H4 (cell line): ENCODE measurements around the genes PNMA8C, FKRP and BBC3.

- RAMPAGE, long total RNA = no peak
Measured at GRCh38 chr19:45995986-45996615, 834 bp downstream of the CCDC61 start.

GRCh38 chr19:46180559-46181289 lies 32.7 kb downstream of the IGFL2 start:
- RAMPAGE, long total RNA = no peak

GRCh38 chr19:46193042-46193447 lies 36.5 kb upstream of the IGFL1 start:
- RAMPAGE, long total RNA = no peak

DNA sequence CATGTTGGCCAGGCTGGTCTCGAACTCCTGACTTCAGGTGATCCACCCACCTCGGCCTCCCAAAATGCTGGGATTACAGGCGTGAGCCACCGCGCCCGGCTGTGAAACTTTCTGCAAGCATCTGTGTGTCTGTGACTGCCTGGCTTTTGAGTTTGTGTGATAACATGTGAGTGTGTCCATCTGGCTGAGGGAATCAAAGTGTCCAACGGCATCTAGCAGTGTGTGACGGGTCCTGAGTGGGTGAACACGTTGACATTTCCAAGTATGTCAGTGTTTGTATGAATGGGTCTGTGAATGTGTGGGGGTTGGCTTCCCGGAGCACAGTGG lies 5.7 kb downstream of the CCDC8 start:
- RAMPAGE, long total RNA = no peak

DNA sequence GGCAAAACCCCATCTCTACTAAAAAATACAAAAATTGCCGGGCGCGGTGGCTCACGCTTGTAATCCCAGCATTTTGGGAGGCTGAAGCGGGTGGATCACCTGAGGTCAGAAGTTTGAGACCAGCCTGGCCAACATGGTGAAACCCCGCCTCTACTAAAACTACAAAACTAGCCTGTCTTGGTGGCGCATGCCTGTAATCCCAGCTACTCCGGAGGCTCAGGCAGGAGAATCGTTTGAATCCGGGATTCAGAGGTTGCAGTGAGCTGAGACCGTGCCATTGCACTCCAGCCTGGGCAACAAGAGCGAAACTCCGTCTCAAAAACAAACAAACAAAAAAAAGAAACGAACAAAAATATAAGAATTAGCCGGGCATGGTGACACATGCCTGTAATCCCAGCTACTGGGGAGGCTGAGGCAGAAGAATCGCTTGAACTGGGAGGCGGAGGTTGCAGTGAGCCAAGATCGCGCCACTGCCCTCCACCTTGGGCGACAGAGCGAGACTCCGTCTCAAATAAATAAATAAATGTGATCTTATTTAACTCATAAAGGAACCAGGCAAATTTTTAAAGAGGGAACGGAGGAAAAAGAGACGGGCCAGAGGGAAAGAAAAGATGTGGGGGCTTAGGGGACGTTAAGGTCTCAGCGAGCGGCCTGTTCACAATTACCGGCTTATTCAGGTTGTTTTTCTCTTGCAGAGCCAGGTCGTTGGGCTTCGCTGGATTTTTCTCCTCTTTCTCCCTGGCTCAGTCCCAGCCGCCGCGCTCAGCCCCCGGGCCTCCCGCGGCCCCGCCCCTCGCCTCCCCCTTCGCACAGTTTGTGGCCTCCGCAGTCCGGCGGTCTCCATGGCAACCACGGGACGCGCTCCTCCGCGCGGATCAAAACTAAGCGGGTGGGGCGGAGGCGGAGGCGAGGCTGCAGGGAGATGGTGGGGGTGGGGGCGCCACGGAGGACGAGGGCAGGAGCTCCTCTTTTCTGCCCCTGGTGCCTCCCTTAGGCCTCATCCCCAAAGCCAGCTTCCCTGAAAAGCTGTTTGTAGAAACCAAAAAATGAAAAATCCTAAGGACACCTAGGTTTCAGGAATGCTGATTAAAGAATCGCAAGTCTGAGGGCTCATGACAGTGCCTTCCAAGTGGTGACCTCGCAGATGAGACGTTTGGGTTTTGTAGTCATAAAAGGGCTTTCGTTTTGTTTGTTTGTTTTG lies 2.8 kb upstream of the CCDC8 start:
- RAMPAGE, long total RNA = no peak

DNA sequence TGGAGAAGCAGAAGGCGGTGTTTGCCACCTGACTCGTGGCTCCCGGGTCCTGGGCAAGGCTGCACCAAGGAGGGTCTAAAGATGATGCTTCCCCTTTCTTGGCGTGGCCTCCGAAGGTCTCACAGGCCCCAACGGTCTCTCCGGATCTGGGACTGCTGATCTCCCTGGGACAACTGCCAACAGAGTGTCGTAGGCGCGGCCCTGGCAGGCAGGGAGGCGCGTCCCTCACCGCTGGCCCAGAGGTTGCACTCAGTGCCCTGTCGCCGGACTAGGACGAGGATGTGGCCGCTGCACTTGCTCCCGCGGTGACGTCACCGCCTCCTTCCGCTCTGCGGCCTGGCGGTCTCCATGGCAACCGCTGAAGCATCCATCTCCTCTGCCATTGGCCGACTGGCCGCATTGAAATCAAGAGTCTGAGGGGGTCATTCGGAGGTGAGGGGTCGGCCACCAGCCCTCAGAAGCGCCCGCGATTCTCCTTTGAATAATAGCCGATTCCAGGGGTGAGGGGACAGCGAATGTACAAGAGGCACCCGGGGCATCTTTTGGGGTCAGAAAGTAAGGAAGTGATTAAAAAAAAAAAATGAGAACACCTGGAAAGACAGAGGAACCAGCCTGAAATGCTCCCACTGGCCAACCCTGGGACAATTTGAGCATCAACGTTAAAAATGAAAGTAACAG lies at the start of gene PNMA8C:
Gene PNMA8C, minus strand, starts transcription at position 313 of the 678 bp plus-strand sequence.
- RAMPAGE, long total RNA = no peak

DNA sequence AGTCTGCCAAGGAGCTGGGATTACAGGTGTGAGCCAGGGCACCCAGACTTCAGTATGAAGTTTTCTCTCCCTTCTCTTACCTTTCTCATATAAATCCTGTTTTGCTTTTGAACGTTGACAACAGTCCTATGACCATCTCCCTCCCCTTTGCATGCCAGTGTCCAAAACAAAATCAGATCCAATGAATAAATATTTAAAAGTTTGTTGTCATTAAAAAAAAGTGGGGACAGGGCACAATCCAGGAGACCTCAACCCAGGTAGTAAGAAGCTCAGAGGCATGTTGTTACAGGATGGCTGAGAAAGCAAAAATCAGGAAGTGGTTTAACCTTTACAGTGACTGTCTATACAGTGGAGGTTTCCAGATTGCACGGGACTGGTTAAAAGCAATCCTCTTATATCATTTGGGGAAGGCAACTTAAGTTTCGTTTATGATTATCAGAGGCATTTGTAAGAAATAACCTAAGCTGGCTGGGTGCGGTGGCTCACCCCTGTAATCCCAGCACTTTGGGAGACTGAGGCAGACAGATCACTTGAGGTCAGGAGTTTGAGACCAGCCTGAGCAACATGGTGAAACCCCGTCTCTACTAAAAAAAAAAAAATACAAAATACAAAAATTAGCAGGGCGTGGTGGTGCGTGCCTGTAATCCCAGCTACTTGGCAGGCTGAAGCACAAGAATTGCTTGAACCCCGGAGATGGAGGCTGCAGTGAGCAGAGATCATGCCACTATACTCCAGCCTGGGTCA lies 27.3 kb upstream of the PNMA8B start:
- RAMPAGE, long total RNA = no peak

- RAMPAGE, long total RNA = no peak
Measured at GRCh38 chr19:46672864-46673822, 12.2 kb upstream of the DACT3 start.

DNA sequence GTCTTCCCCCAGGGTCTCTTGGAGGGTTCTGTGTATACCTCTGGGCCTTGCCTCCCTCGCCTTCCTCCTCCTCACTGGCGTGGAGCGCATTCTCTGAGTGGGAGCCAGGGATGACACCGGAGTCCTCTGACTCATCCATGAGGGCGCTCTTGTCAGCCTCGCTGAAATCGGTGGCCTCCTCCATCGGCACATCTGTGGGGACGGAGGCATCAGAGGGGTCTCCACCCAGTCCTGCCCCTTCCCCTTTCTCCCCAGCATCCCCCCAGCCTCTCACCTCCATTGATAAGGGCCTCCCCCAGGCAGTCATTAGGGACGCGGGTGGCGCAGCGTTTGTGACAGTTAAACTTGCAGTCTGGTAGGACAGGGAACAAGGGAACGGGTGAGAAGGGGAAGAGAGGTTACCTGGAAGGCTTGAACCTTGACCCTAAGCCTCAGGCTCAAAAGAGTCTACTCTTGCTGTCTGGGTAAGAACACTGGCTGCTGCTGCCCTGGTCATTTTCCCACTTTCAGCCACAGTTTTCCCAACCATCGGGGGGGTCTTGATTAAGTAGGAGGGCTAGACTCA lies 16.1 kb downstream of the PRKD2 start:
- RAMPAGE, long total RNA = no peak

GRCh38 chr19:46744958-46746168 lies at the start of gene FKRP:
TSS of gene FKRP (plus strand) at chr19:46746057.
- RAMPAGE, long total RNA = start-site peak on the plus strand at chr19:46746051-46746061, 16 reads

DNA sequence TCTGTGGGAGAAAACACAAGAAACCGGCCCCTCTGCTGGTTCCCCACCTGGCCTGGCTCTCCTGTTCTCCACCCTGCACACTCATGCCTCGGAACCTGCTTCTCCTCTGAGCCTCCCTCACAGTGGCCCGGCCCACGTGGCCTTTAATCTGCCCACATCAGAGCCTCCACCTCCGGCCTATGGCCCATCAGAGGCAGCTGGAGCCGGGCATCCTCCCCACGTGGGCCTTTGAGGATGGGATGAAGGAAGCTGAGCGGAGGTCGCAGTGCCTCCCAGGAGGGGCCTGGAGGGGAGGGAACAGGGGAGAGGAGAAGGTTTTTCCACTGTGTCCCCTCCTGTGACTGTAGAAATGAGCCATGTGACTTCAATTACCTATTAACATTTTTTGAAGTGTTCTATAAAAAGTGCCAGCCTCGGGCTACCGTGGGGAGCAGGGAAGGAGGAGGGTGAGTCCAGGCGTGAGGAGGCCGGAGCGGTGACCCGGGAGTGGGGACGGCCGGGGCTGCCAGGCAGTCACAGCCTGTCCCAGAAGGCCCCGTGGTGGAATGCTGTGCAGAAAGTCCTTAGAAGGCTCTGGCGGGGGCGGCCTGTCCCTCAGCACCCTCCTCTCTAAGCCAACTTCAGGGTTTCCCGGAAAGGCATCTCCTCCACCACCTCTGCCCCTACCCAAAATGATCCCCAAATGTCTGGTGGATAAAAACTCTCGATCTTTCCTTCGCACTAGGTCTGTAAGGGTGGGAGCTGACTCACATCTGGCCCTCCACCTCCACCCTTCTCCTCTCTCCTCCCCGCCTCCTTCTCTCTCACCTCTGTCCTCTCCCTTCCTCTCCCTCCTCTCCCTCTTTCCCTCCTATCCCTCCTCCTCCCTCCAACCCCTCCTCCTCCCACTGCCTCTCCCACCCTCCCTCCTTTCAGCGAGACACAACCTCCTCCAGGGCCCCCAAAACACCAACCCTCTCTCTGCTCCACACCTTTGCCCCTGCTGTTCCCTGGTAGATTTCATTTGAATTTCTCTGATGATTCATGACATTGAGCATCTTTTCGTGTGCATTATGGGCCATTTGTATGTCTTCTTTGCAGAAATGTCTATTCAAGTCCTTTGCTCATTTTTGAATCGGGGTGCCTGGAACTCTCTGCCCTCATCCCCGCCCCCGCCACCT lies 24.9 kb upstream of the SLC1A5 start:
- RAMPAGE, long total RNA = no peak

- RAMPAGE, long total RNA = no peak
Measured at GRCh38 chr19:46898457-46899076, 37.8 kb downstream of the ARHGAP35 start.

DNA sequence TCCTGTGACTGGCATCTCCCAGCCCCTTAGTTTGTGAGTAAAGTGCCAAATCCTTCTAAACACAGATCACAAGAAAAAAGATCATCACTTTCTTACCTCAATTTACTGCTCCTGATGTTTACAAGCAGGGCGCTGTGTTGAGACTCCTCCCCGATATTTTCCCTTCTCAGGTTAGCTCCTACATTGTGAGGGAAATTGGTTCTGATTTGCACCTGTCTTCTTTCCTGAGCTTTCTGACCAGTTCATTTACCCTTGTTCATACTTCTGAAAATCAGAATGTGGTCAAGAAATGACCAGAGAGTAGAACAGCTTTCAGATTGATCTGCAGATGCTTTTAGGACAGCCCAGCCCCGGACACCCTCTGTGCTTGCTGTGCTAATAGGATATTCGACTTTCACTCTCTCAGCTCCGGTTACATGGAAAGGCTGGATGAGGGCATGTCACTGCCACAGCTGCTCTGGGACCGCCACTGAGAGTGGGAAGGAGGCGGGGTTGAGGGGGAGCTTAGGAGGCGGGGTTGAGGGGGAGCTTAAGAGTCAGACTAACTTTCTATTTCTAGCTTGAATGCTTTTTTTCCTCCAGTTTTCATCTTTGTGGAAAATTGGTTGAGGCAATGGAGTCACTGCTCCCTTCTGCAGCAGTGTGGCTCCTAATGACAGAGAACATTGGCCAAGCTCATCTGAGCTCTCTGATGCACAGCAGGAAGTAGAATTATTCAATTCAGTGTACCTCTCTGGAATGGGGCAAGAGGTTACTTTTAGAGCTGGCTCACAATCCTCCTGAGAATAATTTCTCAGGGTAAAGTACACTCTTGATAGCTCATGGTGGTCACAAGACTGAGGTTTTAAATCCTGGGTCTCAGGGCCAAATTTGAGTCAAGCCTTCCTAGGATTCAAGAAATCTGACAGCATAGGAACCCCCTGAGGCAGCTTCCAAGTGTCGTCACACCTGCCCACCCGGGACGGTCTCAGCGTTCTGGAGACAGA lies 74.7 kb upstream of the NPAS1 start:
- RAMPAGE, long total RNA = no peak

- RAMPAGE, long total RNA = no peak
Measured at GRCh38 chr19:46990956-46991866, 28.4 kb upstream of the NPAS1 start.

DNA sequence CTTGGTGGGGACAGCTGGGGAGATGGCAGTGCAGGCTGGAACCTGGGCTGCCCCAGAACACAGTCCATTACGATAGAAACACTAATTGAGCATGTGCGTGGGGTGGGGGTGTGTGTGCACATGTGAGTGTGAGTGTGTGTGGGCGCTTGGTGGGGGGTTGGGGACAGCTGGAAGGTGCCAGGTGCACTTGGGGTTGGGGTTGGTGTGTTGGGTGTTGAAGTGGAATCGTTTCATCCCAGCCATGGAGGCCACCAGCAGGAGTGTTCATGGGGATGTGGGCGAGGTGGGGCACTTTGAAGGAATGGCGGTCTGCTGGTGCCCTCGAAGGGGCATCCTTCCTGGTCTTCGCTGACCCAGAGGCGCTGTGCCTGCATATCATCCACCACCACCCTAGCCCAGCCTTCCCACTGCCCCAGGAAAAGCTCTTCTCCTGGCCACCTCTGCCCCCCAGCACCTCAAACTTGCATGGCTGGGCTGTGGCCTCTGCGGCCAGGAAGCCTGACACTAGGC lies 18.0 kb upstream of the NPAS1 start:
- RAMPAGE, long total RNA = no peak

DNA sequence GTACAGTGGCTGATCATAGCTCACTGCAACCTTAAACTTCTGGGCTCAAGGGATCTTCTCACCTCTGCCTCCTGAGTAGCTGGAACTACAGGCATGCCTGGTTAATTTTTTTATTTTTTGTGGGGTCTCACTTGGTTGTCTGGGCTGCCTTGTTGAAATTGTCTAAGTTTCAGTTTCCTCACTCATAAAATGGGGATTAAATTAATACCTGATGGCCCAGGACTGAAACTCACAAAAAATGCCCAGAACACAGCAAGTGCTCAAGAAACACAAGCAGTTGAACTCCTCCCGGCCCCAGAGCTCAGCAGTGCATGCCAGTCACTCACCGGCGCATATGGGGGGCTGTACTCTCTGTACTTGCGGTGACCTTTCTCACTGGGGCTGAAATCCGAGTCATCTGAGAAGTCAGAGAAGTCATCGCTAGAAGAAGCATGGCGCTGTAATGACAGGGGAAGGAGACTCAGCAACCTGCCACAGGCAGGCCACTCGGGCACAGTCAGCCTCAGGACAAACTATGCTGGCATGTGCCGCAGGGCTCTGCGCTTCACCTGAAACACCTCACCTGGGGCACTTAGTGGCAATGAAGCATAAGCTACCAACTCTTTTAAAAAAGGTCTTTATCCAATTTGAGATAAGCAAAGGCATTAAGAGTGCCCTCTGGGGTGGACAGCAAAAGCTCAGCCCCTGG lies 19.8 kb downstream of the ZC3H4 start:
- RAMPAGE, long total RNA = no peak

DNA sequence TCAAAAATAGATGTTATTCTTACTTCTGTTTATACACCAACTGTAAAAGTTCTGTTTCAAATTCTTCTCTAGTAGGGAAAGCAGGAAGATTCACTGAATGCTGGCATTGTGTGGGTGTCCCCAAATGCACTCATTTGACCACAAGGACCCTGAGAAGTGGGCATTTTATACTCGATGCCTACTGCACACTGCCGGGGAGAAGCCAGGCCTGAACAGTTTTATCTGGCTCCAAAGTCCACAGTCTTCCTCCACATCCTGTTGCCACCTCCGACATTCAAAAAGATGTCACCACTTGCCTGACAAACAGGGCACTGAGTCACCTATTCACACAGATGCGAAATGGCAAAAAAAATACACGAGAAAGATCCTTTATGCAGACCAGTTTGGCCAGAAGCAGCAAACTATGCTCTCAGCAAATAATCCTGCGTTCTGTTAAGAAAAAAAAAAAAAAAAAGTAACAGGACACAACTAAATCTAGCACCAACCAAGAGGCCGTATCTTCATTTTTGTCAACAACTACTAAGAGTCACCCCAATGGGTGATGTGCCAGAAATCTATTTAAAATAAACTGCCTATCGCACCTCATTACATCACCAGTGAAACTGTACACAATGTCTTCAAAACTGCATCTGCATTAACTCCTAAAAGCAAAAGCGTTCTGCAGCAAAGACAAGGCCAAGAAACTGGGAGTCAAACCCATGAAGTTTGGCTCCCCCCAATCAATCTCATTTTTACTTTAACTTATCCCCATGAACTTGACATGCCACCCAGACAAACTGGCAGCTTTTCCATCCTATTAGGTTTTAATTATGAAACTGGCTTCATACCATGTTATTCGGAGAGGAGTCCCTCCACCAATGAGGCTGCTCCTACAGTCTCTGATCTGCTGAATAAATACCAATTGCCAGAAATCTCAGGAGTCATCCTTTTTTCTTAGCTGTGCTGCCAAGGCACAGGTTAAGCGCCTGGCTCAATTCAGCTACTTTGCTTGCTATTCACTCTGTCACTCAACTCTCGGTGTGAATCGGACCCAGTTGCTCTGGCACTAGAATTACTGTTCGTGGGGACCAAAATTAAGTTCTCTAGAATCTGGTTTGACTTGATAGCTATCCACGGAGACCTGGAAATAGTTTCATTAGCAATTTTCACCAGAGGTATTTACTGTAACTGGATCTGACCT lies 6.0 kb downstream of the ZC3H4 start:
- RAMPAGE, long total RNA = no peak

- RAMPAGE, long total RNA = no peak
Measured at GRCh38 chr19:47157941-47158212, 27.2 kb downstream of the SAE1 start.

DNA sequence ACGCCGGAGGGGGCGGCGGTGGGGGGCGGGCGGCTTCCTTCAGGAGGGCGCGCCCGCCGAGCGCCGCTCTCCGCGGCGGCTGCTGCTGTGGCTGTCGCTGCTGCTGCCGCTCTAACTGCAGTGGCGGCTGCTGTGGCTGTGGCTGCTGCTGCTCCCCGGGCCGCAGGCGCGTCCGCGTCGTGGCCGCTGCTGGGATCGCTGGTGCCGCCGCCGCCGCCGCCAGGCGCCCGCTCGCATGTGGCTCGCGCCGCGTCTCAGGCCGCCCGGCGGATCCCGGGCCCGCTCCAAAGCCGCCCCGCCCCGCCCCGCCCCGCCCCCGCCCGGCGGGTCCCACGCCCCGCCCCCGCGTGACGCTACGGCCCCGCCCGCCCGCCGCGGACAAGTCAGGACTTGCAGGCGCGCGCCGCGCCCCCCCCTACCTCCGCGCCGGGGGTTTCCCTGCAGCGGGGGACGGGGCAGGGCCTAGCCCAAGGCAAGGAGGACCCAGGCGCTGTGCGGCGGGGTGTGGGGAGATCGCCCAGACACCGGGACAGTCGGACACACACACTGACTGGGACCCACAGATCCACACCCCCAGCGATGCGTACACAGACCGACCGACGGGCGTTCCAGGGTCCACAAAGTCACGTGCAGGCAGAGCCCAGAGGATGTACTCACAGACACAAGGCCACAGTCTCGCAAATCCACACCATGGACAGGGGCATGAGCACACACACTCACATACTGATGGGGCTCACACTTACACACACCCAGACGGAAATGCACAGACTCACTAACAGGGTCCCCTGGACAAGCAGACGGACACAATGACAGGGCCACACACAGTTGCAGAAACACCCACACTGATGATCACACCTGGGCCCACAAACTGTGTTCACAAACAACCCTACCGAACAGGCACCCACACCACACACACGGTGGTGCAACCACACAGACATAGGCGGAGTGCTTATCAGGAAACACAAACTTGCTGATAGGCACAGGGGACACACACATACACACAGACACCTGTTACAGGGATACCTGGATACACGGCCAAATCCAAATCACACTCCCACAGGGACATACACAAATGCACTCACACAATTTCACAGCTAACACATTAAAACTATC lies at the start of gene BBC3:
Gene BBC3, minus strand, starts transcription at position 256 of the 1,113 bp plus-strand sequence.
- RAMPAGE, long total RNA = no peak

GRCh38 chr19:47257008-47258205 lies 1.1 kb downstream of the CCDC9 start:
- RAMPAGE, long total RNA = no peak